Foreskin fibroblast (primary cell): ENCODE results near the genes CSNK2B, MPIG6B, NELFE and CYP21A2.

DNA sequence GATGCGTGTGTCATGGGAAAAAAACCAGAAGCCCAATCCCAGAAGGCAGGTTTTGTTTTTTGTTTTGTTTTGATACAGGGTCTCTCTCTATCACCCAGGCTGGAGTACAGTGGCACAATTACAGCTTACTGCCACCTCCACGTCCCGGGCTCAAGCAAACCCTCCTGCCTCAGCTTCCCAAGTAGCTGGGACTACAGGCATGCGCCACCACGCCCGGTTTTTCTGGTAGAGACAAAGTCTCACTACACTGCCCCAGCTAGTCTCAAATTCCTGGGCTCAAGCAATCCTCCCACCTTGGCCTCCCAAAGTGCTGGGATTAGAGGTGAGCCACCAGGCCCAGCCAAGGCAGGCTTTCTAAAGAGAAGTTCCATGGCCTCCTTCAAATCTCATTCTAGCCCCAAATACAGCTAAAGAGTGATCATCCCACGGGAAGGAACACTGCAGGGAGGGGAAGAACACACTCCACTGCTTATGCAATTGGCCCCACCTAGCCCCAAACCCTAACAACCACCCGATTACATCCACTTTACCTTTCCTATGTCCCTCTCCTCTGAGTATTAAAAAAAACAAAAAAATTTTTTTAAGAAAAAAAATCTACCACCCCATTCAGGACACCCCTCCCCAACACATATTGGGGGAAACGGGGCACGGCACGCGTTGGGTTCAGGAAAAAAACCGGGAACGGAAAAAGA is 5.3 kb downstream of the MCCD1 start:
- RRBS, result no CpG with 5 or more reads among the region's 14 CpGs

- RRBS, result no CpG with 5 or more reads among the region's 21 CpGs
Observed at GRCh38 chr6:31576553-31577530, 1.5 kb downstream of the TNF start.

DNA sequence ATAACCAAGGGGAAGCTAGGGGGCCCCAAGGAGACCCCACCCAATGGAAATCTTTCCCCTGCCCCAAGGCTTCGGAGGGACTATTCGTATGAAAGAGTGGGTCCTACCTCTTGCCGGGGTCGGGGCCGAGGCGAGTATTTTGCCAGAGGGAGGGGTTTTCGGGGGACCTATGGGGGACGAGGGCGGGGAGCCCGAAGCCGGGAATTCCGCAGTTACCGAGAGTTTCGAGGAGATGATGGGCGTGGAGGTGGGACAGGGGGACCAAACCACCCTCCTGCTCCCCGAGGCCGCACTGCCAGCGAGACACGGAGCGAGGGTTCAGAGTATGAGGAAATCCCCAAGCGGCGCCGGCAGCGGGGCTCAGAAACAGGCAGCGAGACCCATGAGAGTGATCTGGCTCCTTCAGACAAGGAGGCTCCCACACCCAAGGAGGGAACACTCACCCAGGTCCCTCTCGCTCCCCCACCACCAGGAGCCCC is 11.2 kb downstream of the PRRC2A start:
- RRBS, result 77% methylated on average over 8 of the region's 26 CpGs

GRCh38 chr6:31653240-31653782 is 850 bp upstream of the BAG6 start:
- RRBS, result no CpG with 5 or more reads among the region's 21 CpGs

GRCh38 chr6:31665994-31666545 is at the start of gene CSNK2B:
CSNK2B (plus strand) TSS chr6:31666080.
- RRBS, result 1% methylated on average over 14 of the region's 37 CpGs

DNA sequence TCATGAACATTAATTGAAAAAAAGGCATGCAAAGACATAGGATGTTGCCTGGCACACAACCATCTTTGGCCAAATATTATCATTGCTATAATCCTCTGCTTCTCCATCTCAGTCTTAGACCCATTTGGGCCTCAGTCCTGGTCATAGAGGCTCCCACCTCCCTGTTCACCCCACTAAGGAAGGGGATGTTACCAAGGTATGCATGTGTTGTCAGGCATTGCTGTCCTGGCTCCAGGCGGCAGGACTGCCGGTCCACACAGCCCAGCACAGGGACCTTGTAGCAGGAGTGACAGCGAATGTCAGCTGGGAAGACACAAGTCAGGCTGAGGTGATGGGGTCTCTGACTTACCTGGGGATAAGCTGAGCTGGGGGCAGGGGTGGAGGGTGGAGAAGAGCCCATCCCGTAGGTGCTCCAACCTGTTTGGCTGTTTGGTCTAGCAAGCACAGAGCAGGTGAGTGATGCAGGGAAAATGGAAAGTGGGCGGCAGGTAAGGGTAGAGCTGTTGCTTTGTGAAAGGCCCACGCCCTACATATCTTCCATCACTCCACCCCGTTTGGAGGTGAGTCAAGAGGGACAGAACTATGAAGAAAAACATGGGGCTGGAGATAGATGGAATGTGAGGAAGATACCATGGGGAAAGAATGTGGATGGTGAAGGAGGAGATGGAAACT is 1.5 kb downstream of the LY6G6C start:
- RRBS, result no CpG with 5 or more reads among the region's 7 CpGs

DNA sequence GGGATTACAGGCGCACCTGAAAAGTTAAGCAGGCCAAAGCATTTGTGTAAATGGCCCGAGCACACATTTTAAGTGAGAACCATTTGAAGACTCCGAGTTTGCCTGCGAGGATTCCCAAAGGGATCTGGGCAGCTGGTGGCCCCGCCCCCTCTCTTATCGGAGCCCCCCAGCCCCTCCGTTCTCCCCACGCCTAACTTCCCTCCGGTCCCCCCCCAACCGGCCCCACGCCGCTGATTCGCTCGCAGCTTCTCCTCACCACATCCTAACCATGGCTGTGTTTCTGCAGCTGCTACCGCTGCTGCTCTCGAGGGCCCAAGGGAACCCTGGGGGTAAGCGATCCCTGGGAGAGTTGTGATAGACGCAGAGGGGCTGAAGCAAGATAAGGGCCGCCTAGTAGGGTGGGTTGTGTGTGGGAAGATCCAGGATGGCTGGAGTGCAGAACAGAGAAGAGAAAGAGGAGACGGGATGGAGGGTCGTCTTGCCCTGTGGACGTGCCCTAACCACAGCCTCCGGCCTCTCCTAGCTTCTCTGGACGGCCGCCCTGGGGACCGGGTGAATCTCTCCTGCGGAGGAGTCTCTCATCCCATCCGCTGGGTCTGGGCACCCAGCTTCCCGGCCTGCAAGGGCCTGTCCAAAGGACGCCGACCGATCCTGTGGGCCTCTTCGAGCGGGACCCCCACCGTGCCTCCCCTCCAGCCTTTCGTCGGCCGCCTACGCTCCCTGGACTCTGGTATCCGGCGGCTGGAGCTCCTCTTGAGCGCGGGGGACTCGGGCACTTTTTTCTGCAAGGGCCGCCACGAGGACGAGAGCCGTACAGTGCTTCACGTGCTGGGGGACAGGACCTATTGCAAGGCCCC is at the start of gene MPIG6B:
TSS of gene MPIG6B (plus strand) at position 258 of the 857 bp plus-strand sequence.
- RRBS, result 71% methylated on average over 9 of the region's 49 CpGs

DNA sequence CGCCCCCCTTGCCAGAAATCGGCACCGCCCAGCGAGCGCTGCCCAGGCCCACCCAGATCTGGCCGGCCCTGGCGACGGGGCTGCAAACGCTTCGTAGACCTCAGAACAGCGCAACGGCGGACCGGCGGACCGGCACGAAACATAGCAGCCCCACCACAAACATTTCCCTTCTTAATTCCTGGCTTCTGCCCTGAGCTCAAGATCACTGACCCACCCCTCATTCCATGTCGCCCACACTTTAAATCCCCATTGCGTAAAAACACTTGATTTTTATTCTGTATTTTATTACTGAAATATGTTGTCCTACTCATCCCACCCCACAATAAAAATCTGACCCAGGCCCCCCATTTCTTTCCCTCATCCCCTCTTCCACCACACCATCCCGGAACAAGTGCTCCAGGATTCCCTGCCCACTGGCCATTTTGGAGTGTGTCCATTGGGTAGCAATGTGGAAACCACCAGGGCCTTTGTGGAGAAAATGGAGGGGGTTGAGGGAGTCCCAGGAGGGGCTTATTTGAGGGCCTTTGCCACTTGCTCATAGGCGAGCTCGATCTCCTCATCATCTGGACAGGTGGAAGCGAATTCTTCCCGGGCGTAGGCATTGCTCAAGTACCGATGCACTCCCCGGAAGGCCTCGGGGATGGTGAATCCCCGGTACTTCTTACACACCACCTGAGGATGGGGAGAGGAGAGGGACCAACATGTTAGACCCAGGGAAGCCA is 1.4 kb upstream of the DDAH2 start:
- RRBS, result 23% methylated on average over 12 of the region's 29 CpGs

DNA sequence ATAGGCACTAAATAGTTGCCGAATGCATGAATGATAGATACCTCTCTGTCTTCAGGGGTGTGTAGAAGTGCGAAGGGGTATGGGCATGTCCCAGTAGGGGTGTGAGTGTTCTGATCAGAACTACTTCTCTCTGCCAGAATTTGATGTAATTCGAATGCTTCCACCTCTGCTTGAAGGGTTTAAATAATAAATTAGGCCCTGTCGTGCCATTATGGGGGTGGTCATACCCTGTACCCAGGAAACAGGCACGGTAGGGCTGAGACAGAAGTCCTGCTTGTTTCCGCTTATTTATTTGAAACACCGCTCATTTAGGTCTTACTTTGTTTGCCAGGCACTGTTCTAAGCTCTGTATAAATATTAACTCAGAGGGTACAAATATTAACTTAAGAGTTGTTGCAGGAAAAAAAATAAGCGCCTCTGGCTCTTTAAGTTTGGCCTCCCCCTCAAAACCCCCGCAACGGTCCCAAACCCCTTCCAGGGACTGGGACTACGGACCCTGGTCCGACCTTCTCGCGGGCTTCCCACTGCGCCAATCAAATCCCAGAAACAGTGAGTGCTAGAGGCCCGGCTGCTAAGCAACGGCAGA is 489 bp upstream of the MSH5 start:
- RRBS, result no CpG with 5 or more reads among the region's 17 CpGs

GRCh38 chr6:31749652-31750230 is 9.9 kb downstream of the MSH5 start:
- RRBS, result no CpG with 5 or more reads among the region's 7 CpGs

DNA sequence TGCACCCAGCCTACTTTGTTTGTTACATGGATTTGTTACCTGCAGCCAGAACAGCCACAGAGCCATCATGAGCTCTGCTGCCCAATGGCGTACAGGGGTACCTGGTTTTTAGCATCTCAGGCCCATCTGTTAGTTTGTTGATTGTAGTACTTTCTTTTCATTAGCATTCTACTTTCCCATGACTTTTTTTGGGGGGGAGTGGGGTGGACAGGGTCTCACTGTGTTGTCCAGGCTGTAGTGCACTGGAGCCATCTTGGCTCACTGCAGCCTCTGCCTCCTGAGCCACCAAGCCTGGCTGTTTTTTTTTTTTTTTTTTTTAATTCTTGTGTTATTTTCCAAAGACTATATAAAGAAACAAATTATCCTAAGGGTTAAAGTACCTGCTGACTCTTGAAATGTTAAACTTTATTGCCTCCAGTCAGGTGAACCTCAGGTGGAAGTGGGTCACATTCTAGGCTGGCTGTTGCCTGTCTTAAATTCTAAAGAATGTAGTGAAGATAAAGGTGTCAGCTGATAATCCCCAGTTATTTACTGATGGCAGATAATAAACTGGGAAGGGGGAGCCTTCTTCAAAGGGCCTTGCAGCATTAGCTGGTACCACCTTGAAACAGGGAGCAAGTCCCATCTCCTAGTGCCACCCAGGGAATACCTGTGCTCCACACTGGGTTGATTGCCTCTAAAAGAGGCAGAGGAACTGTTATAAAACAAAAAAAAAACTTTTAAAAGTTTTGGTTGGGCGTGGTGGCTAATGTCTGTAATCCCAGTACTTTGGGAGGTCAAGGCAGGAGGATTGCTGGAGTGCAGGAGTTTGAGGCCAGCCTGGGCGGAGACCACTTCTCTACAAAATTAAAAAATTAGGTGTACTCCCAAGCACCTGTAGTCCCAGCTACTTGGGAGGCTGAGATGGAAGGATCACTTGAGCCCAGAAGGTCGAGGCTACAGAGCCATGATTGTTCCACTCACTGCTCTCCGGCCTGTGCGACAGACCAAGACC is 15.0 kb downstream of the NEU1 start:
- RRBS, result no CpG with 5 or more reads among the region's 6 CpGs

DNA sequence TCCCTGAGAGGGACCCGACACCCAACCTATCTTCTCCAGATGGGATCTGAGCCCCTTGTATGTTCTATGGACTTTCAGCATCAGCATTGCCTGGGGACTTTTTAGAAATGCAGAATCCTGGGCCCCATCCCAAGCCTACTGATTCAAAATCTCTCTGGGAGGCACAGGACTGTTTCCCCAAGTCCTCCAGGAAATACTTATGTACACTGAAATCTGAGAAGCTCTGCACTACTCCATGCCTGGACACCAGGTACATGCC is 1.5 kb upstream of the SLC44A4 start:
- RRBS, result no CpG with 5 or more reads among the region's 1 CpG

GRCh38 chr6:31888919-31889893 is 8.3 kb downstream of the EHMT2 start:
- RRBS, result 25% methylated on average over 2 of the region's 26 CpGs

DNA sequence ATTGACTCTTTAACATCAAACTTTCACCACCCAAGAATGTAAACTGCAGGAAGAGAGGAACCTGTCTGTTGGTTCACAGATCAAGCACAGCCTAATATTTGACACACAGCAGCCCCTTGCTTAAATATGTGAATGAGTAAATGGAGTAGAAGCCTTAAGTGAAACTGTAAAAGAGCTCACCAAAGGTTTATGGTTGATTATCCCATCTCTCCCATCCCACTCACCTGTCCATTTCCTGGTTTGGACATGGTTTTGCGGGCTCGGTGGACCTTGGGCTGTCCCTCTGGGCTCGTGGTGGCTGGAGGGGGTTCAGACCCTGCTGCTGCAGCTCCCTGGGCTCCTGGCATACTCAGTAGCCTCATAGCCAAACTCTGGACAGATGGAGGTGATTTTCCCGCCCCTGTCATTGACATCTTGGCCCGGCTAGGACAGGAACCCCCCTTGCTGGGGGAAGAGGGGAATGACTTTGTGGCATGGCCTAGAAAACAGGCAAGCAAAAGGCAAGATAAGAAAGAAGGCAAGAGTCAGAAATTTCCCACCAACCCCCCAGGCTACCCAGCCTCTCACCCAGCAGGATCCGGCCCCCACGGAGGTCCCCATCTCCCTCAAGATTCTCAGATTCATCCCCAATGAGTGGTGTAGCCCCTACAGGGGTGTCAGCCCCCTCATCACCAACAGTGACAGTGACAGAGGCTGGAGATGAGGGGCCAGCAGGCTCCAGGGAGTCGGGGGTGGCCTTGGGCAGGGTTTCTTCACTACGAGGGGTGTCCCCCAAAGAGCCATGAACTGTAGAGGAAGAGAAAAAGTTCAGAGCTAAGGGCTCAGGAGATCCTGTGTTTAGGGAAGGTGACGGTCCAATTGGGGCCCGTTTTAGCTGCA is 1.2 kb downstream of the EHMT2 start:
- RRBS, result no CpG with 5 or more reads among the region's 11 CpGs

DNA sequence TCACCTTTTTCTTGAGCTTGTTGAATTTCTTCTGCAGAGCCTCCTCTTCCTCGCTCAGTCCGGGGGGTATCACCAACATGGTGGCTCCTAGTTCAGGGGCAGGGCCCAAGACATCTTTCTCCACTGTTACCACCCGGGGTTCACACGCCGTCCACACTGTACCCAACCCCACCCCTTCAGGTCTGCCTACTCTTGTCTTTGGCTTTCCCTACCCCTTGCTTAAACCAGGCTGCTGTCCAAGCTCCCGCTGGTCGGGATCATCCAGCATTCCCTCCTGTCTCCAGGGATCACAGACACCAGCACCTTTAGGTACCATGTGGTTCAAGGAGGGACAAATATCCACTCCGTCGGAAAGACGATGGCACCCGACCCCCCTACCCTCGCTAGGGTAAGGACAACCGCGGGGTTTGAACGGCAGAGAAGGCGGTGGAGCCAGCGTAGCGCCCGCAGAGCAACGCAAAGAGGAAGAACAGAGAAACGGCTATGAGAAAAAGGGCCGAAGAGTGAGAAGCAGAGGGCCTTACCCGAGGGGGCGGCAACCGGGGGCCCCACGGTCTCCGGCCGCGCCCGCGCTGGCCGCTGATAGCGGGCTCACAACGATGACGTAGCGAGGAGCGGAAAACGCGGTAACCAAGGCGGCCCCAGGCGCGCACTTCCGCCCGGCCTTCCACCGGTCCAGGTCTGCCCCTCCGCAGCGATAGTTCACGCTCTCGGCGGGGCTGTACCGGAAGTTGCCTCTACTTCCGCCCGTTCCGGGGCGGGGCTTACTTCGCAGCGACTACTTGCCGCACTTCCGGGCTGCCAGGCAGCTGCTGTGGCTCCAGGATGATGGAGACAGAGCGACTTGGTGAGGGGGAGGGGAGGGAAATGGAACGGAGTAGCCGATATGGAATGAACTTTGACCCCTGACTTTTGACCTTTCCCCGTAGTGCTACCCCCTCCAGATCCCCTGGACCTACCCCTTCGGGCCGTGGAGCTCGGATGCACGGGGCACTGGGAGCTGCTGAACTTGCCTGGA is at the start of gene NELFE:
TSS of gene NELFE (minus strand) at position 604 of the 1,018 bp plus-strand sequence.
- RRBS, result 2% methylated on average over 21 of the region's 67 CpGs

DNA sequence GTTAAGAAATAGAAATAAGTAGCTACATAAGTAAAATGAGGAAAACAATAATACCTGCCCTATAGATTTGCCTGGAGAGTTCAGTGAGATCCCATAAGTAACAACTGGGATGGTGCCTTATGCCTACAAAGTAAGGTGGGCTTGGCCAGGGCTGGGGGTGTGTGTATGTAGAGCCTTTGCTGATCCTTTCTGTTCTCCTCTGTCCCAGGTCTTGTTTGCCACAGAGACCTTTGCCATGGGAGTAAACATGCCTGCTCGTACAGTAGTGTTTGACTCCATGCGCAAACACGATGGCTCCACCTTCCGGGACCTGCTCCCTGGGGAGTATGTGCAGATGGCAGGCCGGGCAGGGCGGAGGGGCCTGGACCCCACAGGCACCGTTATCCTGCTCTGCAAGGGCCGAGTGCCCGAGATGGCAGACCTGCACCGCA is 6.3 kb downstream of the DXO start:
- RRBS, result no CpG with 5 or more reads among the region's 10 CpGs

DNA sequence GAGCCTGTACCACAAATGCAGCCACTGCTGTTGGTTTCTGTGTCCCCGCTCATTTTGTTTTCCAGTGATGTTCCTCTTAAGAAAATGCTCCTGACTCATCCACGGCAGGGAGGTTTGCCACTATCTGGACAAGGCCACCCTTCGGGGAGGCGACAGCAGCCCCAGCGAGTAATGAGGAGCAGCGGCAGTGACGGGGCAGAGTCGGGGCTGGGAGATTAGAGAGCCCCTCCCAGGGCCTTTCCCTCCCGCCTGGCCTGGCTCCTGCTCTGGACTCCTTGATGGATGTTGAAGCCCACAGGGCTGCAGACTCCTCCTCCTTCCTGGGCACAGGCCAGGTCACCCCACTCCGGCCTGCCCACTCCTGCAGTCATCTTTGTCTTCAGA is 1.7 kb upstream of the C4B start:
- RRBS, result no CpG with 5 or more reads among the region's 10 CpGs

DNA sequence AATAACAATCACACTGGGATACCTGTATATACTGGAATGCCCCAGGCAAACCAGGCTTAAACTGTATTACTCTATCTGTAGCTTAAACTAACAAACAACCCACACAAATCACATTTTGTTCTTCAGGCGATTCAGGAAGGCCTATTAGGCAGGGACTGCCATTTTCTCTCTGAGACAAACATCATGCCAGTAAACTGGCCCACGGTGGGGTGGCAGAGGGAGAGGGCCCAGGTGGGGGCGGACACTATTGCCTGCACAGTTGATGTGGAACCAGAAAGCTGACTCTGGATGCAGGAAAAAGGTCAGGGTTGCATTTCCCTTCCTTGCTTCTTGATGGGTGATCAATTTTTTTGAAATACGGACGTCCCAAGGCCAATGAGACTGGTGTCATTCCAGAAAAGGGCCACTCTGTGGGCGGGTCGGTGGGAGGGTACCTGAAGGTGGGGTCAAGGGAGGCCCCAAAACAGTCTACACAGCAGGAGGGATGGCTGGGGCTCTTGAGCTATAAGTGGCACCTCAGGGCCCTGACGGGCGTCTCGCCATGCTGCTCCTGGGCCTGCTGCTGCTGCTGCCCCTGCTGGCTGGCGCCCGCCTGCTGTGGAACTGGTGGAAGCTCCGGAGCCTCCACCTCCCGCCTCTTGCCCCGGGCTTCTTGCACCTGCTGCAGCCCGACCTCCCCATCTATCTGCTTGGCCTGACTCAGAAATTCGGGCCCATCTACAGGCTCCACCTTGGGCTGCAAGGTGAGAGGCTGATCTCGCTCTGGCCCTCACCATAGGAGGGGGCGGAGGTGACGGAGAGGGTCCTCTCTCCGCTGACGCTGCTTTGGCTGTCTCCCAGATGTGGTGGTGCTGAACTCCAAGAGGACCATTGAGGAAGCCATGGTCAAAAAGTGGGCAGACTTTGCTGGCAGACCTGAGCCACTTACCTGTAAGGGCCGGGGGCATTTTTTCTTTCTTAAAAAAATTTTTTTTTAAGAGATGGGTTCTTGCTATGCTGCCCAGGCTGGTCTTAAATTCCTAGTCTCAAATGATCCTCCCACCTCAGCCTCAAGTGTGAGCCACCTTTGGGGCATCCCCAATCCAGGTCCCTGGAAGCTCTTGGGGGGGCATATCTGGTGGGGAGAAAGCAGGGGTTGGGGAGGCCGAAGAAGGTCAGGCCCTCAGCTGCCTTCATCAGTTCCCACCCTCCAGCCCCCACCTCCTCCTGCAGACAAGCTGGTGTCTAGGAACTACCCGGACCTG is at the start of gene CYP21A2:
TSS of gene CYP21A2 (plus strand) at position 534 of the 1,244 bp plus-strand sequence.
- RRBS, result no CpG with 5 or more reads among the region's 25 CpGs

DNA sequence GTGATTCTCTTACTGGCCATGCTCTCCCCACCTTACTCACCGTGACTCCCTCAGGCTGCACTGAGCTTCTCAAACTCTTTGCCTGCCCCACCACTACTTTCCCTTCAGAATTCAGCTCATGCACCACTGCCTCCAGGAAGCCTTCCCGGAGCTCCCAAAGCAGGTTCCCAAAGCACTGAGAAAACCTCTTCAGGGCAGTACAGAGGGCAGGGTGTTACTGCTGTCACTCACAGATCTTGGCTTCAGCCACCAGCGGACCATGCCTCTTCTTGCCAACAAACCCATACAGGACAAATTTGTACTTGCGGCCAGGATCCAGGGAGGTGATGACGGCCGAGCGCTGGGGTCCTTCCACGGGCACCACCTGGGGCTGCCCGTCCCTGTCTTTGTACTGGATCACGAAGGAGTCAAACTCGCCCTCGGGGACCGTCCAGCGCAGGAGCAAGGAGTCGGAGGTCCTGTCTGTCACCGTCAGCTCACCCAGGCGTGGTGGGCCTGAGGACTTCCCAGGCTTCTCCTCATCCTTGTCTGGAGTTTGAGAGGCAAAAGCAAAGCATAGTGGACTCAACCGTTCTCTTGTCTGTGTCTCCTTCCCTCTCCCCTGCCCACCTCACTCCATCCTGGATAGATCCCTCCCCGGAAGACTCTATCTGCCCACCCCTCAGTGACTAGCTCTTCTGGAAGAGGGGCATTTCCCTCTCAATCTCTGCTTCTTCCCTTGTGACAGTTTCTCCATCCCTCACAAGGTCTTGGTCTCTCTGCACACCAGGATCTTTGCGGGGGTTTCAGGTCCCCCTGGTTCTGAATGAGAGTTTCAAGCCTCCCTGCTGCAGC is 24.7 kb downstream of the TNXB start:
- RRBS, result no CpG with 5 or more reads among the region's 20 CpGs

DNA sequence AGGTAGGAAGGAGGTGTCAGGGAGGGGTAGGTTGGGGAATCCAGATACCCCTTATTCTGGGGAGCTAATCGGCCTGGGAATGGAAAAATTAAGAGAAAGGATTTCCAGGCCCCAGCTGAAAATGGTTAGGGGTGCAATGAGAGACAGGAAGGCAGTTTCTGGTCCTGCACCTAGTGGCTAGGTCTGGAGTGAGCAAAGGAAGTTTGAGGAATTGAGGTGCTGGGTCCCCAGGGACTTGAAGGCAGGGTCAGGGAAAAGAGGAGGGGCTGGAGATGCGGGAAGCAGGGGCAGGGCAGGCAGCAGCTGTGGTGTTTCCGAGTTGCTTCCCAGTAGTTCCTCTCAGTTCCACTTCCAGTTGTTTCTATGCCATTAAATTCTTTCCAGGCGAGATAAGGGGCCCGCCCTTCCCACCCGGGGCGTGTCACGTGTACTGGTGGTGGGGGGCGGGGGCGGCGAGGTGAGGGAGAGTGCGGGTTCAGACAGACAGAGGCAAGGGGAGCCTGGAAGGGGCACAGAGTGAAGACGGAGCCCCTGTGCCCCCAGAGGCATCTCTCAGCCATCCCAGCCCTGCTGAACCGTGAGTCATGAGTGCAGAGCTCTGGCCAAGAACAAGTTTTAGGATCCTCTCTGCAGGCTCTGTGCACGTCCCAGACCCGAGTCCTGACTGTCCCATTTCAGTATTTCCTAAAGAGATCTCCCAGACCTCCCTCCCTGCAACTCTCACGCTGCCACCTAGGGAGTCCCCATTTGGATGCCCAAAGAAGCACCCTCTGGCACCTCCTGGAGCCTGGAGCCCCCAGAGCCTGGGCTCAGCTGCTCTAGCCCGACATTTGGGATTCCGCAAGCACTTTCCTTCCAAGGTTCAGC is 988 bp downstream of the TNXB start:
- RRBS, result no CpG with 5 or more reads among the region's 19 CpGs